ENCODE measurements around the gene SERPINB6.

- PRO-cap: bidirectional peak, plus-strand start at chr6:2971536, minus-strand start at chr6:2971598; bidirectional peak, plus-strand start at chr6:2971835, minus-strand start at chr6:2971773
Measured at GRCh38 chr6:2971429-2972029, at the start of gene SERPINB6. SERPINB6 (minus strand) TSS chr6:2971567.

DNA sequence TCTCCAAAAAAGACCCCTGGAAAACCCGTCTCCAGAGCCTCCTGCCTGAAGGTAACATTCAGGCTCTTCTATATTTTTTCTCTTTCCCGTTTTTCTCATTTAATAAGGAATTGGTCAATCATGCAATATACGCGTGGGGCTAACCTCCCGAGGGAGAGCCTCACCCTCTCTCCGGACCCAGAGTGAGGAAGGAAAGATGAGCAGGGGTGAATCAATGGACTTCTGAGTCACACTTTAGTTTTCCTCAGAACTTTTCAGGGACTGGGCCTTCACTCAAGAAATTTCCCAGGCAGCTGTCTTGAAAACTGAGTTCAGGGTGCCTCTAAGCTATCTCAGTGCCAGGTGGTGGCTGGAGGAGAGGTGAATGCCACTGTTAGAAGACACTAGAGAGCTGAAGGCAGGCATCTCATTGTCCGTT lies 5.1 kb upstream of the SERPINB6 start:
- PRO-cap: no peak

GRCh38 chr6:2989439-2990252 lies 10.0 kb upstream of the NQO2 start:
- PRO-cap: bidirectional peak, plus-strand start at chr6:2989933, minus-strand start at chr6:2989535

DNA sequence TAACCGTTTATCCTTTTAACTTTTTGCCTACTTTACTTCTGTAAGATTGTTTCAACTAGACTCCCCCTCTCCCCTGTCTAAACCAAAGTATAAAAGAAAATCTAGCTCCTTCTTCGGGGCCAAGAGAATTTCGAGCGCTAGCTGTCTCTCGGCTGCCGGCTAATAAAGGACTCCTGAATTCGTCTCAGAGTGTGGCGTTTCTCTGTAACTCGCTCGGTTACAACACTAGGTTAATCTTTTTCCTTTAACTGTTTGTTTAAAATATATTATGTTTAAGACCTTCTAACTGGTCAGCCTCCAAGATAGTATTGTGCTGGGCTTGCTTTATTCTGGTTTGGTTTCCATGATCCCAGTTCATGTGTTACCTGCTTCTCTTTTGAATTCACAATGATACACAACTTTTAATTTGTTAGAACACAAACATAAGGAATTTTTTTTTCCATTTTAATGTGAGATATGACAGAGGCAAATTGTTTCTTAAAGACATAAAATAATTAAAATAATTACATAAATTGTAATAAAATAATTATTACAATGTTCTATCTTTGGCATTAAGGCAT lies 8.6 kb upstream of the NQO2 start:
- PRO-cap: no peak

DNA sequence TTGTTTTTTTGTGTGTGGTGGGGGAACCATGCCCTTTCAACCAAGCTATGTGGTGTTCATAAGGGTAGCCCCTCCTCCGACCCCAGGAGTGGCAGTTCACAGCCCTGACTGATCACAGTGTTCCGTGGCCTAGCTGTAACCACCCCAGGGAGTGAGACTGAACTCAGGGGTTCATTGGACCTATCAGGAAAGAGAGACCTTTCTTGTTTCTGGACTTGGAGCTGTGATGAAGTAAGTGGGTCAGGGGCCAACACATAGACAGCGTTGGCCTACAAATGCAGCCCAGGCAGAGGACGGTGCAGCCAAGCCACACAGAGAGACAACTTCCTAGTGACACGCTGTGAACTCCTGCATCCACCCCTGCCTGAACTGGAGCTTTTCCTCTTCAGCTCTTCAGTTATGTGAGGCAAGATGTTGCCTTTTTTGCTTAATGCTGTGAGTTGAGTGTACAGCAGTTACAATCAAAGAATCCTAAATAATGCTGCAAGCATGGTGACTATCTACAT lies 26.1 kb downstream of the NQO2 start:
- PRO-cap: no peak

DNA sequence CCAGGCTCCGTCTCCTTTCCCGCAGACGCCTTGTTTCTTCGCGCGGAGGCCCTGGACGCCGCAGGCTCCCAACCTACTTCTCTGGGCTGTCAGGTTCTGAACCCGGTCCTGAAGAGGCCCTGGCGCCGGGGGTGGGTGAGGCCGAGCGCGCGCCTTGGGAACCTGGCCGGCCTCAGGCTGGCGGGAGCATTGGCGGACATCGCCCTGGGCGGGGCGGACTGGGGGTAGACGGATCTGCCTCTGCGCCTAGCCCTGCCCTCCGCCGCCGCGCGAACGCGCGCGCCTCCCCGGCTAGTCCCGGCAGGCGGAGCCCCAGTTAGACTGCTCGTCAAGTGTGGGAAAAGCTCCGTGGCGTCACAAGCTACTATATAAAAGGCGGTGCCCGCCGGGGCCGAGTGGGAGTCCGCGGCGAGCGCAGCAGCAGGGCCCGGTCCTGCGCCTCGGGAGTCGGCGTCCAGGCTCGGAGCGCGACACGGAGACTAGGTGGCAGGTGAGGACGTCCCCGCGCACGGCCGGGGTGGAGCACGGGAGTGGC lies 4.7 kb upstream of the RIPK1 start:
- PRO-cap: bidirectional peak, plus-strand start at position 294 of the sequence, minus-strand start at position 230 of the sequence

- PRO-cap: no peak
Measured at GRCh38 chr6:3079354-3080130, 11.2 kb downstream of the RIPK1 start.

- PRO-cap: no peak
Measured at GRCh38 chr6:3134989-3135575, 16.6 kb downstream of the BPHL start.

DNA sequence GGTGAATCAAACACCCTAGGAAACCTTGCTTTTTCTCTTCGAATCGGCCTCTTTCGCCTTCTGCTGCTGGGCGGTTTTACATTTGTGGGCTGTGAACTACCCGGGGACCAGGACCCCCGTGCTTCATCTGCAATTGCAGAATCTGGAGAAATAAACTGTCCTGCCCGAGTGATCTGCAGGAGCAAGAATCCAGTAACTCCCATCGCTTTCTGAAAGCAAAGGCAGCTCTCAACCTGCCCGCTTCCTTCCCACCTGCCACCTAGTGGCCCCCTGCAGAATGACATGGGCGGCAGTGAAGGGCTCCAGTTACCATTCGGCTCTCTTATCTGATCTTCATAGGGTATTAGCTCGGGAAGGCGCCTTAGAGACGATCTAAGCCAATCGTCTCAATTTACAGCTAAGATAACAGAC lies 7.4 kb upstream of the PSMG4 start:
- PRO-cap: no peak

- PRO-cap: no peak
Measured at GRCh38 chr6:3276279-3277117, 17.8 kb downstream of the PSMG4 start.

DNA sequence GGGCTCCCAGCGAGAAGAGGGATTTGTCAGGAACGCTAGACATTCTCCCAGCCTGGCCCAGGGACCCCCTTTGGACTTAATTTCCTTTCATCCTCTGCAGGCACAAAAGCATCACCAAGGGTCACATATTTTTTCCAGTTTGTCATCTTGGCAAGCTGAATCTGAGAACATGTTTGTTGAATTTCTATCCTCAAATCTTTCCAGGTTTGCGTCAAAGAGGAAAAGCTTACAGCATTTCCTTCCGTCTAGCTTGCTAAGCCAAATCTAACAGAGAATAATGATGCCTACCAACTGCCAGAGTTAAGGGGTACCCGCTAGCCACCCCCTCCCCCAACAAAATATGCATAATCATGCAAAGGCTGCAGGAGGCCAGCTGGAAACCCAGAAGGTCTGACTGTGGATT lies 23.0 kb downstream of the PSMG4 start:
- PRO-cap: no peak

DNA sequence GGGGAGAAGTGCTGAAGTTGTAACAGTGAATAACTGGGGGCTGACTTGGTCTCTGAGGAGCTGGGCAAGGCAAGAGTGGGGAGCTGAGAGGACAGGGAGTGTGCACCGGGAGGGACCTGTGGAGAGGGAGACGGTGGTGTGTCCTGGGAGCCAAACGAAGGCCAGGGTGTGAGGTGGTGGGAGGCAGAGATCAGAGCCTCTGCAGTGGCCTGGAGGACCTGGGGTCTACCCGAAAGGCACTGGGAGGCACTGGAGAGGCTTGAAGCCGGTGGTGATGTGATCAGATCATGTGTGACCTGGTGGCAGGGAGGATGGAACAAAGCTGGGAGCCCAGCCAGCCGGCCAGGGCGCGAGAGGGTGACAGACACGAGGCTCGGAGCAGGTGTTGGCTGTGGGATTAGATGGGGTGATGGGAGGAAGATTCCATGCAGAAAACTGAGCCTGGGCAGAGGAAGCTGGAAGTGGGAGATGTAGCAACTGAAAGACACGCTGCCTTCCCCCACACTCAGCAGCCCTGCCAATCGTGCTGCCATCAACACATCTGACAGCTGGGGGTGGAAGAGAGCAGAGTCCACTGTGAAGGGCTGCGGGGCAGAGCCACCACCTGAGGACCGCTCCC lies 36.6 kb downstream of the PSMG4 start:
- PRO-cap: no peak

DNA sequence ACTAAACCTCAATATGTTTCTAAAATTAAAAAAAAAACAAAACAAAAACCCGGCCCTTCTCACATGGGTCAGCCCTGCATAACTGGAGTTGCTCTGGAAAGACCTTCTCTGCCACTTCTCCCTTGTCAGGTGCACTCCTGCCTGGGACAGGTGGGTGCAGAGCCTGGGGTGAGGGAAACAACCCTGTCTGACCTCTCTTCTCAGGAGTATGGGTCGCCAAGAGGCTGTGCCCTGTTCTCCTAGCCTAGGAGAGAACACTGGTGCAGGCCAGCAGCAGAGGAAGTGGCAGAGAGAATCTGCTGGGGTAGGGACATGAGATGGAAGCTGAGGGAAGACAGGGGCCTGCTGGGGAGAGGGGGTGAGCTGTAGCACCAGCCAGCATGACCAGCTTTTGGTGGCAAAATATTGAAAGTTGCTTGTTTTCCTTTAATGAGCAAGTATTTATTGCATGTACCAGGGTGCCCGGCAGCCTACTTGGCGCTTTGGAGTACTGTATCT lies 62.9 kb downstream of the PSMG4 start:
- PRO-cap: no peak

- PRO-cap: no peak
Measured at GRCh38 chr6:3401598-3402579, 55.0 kb downstream of the SLC22A23 start.

- PRO-cap: no peak
Measured at GRCh38 chr6:3506872-3507160, 50.0 kb upstream of the SLC22A23 start.

- PRO-cap: no peak
Measured at GRCh38 chr6:3585449-3585742, 128.5 kb upstream of the SLC22A23 start.

GRCh38 chr6:3722912-3723930 lies 28.3 kb downstream of the PXDC1 start:
- PRO-cap: no peak

DNA sequence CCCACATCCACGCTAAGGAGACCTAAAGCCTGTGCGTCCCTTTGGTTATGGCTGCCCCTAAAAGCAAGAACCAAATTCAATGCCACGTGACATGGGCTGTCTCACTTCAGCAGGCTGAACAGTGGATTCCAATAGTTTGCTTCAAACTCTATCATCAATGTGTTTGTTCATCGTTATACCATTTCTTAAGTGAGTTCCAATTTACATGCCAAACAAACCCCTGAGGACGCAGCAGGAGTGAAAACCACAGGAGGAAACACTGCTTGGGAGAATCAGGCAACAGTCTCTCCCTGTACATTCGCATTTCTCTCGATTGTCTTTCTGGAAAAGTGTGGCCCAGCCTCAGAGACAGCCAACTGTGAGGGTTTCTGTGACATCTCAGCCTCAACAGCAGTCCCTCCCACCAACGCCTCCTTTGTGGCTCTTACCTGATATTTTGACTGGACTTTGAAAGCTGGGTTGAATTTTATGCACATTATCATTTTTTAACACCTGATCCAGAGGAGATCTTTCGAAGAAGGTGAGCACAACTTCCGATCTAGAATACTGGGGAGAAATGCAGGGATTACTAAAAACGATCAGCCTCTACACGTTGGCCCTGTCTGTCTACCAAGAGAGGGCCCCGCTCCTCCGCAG lies 14.7 kb downstream of the PXDC1 start:
- PRO-cap: no peak

GRCh38 chr6:3752605-3752789 lies 984 bp upstream of the PXDC1 start:
- PRO-cap: no peak

DNA sequence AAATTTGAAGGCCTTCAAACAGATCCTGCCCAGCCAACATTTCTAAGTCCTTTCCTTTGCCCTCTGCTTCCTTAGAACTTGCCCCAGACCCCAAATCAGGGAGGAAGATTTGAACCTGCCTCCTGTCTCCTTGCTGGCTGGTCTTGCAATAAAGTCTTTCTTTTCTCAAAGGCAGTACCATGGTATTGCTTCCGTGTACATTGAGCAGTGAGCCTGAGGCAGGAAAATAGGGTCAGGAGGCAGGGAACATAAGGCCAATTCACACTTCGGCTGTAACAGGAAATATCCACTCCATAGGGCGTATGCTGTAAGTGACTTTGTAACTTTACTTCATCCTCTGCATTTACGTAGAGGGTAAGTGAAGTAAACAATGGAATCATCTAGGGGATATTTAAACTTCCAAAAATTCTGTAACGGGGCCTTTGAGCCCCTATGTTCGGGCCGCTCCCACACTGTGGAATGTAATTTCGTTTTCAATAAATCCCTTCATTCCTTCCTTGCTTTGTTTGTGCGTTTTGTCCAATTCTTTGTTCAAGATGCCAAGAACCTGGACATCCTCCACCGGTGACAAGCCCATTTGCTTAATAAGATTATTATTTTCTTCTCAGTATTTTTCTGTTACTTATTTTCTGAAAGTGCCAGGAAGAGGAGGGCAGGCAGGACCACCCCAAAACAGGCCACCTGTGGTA lies 2.0 kb upstream of the PXDC1 start:
- PRO-cap: no peak

Measured in duodenum (tissue), 1 donor.